Occipital lobe (tissue), 2 donors: ENCODE measurements around the genes USP17L20 and USP17L5.

- RAMPAGE, long total RNA = no peak
Observed at GRCh38 chr4:8246897-8247504, 22.6 kb upstream of the HTRA3 start.

DNA sequence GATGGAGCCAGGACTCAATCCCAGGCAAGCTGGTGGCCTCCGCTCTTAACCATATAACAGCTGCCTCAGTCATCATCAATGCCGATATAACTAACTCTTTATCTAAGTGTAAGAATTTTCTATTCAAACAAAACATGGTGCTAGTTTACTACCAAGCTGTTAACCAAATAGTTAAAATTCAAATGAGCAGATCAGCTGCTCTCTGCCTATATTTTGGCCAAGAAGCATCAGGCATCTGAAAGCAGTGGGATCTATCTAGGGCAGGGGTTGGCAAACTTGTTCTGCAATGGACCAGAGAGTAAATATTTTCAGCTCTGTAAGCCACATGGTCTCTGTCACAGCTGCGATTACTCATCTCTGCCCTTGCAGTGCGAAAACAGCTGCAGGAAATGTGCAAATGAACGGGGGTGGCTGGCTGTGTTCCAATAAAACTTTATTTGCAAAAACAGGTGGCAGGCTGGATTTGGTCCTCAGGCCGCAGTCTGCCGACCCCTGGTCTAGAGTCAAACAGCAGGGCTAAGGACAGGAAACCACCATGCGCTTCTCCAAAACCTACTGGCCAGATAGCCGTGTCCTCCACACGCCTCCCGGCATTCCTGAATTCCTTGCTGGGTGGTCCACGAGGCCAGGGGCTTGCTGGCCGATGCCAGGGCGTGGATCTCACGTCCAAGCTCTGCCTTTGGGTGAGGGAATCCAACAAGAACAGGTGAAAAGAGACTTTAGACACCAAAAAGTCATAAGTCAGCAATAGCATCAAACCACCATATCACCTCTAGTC lies 48.6 kb downstream of the ACOX3 start:
- RAMPAGE, long total RNA = no peak

DNA sequence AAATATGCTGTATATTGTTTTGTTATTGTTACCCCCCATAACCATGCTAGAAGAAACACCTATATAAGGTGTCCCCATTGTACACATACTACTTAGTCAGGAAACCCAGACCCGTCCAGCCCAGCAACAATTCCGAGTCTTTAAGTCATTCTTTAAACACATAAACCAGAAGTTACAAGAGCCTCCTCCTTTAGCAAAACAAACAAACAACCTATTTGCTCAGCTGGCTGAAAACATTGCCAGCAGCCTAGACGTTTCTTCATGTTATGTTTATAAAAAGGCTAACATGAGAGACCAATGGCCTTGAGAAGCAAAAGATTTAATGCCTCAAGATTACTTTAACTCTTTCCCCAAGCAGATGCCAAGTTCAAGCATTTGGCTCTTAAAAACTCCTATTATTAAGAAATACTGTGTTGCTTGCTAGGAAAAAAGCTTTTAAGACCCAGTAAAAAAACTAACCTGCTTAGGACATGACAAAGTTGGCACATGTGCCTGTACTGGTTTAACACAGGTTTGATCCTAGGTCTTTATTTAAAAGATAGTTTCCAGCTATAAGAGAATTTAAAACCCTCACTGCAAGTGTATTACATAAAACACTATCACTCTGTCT lies 1.3 kb downstream of the ACOX3 start:
- RAMPAGE, long total RNA = no peak

- RAMPAGE, long total RNA = no peak
Observed at GRCh38 chr4:8470426-8471211, 30.0 kb downstream of the TRMT44 start.

DNA sequence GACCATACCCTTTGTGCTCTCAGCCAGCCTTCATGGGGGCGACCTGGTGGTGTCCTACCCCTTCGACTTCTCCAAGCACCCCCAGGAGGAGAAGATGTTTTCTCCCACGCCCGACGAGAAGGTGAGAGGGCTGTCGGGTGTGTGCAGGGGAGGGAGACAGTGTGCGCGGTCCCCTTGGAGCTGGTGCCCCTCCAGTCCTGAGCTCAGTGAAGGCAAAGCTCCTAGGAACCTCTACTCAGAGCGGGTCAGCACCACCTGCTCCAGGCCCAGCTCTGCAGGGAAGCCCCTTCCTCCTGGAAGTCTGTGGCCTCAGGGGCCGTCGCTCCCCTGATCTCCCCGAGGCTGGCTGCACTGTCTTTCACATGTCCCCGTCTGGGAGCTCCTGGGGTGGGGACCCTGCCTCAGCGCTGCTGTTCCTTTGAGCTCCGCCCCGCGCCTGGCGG lies 14.8 kb downstream of the CPZ start:
- RAMPAGE, long total RNA = no peak

- RAMPAGE, long total RNA = no peak
Observed at GRCh38 chr4:8611820-8612740, 19.5 kb downstream of the CPZ start.

- RAMPAGE, long total RNA = no peak
Observed at GRCh38 chr4:8642007-8642483, 49.5 kb downstream of the CPZ start.

DNA sequence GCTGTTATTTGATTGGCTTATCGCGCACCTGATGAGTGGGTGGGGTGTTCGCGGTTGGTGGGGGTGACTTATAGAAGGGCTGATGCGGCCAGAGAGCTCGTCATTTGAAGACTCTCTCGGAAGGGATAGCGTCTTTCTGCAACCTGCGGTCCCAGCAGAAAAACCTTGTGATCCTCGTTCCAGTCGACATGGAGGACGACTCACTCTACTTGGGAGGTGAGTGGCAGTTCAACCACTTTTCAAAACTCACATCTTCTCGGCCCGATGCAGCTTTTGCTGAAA lies at the start of gene USP17L20:
TSS of gene USP17L20 (plus strand) at position 189 of the 282 bp plus-strand sequence.
- RAMPAGE, long total RNA = no peak

DNA sequence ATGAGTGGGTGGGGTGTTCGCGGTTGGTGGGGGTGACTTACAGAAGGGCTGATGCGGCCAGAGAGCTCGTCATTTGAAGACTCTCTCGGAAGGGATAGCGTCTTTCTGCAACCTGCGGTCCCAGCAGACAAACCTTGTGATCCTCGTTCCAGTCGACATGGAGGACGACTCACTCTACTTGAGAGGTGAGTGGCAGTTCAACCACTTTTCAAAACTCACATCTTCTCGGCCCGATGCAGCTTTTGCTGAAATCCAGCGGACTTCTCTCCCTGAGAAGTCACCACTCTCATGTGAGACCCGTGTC lies at the start of gene USP17L5:
TSS of gene USP17L5 (plus strand) at position 158 of the 304 bp plus-strand sequence.
- RAMPAGE, long total RNA = no peak

DNA sequence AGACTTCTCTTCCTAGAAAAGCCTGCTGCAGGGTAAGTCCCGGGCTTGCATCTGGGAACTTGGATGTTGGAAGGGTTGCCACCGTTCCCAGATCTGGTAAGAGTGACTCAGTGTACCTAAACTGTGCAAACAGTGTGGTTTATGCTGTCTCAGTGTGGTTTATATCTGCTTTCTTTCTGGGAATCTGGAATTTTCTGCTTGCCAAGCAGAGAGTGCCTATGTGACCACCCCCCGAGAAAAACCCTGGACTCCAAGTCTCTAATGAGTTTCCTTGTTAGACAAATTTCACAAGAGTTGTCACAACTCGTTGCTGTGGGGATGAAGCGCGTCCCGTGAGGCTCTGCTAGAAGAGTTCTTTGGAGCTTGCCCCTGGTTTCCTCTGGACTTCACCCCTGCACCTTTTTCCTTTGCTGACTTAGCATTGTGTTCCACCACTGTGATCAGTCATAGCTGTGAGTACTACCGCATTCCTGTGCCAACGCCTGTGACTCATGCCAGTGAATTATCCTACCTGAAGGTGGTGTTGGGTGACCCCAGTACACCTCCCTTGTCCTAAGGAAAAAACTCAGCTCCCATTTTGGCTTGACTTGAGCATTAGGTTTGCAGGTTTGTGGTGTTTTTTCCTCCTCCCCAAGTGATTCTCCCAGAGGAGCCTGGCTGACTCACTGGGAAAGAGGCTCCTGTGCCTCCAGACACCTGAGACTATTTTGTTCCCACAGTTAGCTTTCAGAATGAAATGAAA lies 14.5 kb downstream of the SLC2A9 start:
- RAMPAGE, long total RNA = no peak

DNA sequence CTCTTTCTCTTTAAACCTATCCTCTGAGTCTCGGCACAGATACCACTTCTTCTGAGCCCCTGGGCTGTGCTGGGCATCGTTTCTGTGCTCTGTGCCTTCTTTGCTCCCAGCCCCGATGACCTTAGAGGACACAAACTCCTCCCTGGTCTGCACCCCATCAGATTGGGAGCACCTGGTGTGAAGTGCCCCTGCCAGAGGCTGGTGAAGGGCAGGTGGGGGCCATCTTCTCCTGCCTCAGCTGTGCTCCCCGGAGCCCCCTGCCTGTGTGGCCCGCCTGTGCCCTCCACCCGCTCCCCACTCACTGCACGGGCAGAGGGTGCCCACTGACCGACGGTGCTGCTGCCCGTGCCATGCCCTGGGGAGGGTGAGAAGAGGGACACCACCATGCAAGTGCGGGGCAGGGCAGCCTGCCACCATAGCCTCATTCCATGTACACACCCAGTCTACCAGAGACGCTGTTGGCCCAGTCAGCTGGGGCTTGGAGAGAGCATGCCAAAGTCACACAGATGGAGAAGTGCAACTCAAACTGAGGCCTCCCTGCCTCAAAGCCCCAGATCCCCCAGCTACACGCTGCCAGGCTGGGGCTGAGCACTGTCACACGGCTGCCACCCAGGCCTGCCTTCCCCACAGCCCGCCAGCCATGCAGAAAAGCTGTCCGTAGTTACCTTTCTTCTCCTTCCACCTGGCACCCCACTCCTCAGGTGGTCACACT lies 526 bp downstream of the SLC2A9 start:
- RAMPAGE, long total RNA = no peak

- RAMPAGE, long total RNA = no peak
Observed at GRCh38 chr4:10083253-10083570, 33.4 kb downstream of the WDR1 start.

- RAMPAGE, long total RNA = no peak
Observed at GRCh38 chr4:10084221-10085618, 31.9 kb downstream of the WDR1 start.

- RAMPAGE, long total RNA = no peak
Observed at GRCh38 chr4:10097058-10097667, 19.4 kb downstream of the WDR1 start.

- RAMPAGE, long total RNA = no peak
Observed at GRCh38 chr4:10103661-10104048, 12.9 kb downstream of the WDR1 start.

- RAMPAGE, long total RNA = no peak
Observed at GRCh38 chr4:10109164-10109991, 7.2 kb downstream of the WDR1 start.

- RAMPAGE, long total RNA = no peak
Observed at GRCh38 chr4:10120386-10120754, 3.8 kb upstream of the WDR1 start.

GRCh38 chr4:10123250-10124029 lies 6.8 kb upstream of the WDR1 start:
- RAMPAGE, long total RNA = no peak

- RAMPAGE, long total RNA = no peak
Observed at GRCh38 chr4:10160296-10160551, 43.6 kb upstream of the WDR1 start.

- RAMPAGE, long total RNA = no peak
Observed at GRCh38 chr4:10173308-10173906, 56.8 kb upstream of the WDR1 start.